Hair follicle dermal papilla cell (primary cell): Measurements from ENCODE around the genes CNIH2, RBM14 and SYT12.

- CAGE, long polyA plus RNA, result no peak
These were observed at the start of gene CNIH2 for GRCh38 chr11:66277319-66278317. CNIH2 (plus strand) TSS chr11:66278175.

GRCh38 chr11:66289929-66290331 is 987 bp upstream of the YIF1A start:
- CAGE, long polyA plus RNA, result no peak

GRCh38 chr11:66351243-66351360 is 3.7 kb upstream of the B4GAT1 start:
- CAGE, long polyA plus RNA, result no peak

DNA sequence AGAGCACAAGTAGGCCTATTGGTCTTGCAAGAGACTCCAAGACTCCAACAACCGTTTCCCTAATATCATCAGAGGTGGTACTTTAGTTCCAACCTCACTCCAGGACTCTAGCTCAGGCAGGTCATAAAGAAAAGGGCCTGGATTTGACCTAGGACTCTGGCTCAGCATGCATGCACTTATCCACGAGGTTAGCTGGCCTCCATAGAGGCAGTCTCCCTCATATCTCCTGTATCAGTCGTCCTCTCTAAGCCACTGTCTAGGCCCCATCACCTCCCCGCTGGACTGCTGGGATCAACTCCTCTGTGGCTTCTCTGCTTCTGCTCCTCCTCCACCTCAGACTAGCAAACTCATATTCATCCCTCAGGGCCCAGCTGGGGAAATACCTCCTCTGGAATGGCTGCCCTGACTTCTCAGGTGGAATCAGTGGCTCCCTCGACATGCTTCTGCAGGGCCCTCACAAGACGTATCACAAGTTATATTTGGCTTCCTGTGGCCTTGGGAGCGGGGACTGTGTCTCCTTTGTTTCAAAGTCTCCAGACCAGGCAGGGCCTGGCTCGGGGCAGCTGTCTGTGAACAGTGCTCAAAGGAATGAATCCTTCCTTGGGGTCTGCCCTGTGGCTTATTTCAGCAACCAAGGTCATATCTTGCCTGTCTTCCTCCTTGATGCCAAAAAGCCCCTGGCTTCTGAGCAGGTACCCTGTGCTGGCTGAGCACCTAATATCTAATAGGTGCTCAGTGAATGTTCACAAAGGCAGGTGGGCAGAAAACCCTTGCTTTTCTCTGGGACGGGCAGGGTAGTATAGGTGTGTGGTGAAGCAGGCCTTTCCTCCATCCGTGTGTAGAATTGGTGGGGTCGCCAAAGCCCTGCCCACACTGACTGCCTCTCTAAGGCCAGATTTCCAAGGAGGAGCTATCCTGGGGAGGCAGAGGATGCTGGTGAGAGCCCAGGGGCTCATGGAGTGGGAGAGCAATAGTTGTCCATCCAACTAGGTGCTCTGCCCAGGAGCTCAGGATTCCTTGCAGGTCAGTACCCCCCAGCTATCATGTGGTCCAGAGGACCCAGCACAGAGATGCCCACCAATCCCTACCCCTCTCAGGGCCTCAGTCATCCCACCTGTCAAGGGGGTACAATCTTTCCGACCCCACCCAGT is 9.9 kb downstream of the SLC29A2 start:
- CAGE, long polyA plus RNA, result no peak

GRCh38 chr11:66419679-66420372 is 1.0 kb upstream of the NPAS4 start:
- CAGE, long polyA plus RNA, result no peak

DNA sequence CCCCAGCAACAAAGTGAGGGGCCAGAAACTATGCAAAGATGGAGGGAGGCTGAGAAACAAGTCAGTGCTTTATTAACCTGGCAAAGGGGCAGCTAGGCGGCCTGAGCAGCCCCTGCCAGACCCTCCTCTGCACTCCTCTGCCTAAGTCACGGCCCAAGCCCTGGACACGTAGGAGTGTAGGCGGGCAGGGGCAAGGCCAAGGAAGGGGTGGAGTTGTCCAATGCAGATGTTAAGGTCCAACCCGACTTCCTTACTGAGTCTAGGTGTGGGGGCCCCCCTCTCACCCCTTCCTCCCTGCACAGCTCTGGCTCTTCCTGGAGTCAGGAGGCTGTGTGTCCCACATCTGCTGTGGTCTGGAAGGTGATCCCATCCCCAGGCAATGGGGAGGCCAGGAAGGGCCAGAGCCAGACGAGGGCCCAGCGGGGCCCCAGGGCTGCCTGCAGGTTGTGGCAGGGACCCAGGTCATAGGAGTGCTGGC is 6.6 kb downstream of the ZDHHC24 start:
- CAGE, long polyA plus RNA, result no peak

DNA sequence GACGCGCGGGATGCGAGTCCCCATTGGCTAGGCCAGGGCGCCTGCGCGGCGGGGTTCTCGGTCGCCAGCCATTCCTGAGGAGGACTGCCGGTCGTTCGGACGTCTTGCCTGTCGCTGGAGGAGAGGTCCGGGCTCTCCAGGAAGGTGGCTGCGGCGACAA is at the start of gene RBM14:
Gene RBM14 (plus strand): TSS at position 71 of the 160 bp plus-strand sequence.
- CAGE, long polyA plus RNA, result no peak

DNA sequence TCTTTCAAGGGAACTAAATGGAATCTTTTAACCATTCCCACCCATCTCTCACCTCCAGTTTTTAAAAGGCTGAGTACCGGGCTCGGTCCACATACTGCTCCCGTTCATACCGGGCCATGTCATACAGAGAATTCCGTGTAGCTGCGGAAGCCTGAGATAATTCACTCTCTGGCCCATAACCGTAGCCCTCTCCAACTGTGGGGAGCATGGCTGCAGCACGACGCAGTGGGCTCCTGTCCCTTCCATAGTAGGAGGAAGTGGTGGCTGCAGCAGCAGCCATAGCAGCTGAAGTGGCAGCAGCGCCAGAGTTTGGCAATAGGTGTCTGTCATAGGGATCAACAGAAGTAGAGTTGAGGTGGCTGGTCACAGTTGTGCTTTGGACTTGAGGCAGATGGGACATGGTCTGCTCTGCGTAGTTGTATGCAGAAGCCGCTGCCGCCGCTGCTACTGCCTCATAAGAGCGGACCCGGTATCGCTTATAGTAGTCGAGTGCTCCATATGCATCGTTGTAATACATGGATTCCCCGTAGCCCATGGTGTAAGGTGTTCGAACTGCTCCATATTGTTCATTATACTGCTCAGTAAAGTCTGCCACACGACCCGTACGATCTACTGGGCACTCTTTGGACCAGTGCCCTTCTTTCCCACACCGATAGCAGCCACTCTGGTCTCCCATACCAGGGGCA is 9.0 kb downstream of the RBM4B start:
- CAGE, long polyA plus RNA, result no peak

DNA sequence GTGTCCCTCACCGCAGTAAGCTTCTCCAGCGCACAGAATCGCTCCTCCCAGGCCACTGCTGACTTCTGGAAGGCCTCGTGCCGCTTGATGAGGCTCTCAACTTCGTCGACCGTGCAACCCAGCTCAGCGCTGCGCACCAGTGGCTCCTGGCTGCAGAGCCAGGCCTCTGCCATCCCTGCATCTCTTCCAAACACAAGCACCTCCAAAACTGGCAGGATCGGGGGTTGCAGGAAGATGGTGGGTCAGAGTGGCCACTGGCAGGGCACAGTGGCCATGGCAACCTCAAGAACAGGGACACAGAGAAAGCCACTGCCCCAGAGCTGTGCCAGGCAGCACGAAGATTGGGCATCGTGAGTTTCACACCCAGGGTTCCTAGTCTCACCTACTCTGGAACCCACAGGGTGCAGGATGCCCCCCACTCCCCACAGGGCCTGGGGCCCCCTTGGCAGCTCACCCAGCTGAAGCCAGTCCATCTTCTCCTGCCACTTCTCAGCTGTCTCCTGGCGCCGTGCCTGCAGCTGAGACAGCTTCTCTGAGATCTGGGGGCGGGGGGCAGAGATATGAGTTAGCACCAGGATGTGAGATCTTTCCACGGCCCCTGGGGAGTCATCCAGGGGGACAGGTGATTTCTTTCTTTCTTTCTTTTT is 11.1 kb upstream of the RBM4B start:
- CAGE, long polyA plus RNA, result no peak

GRCh38 chr11:66720752-66720901 is 8.4 kb downstream of the SPTBN2 start:
- CAGE, long polyA plus RNA, result no peak

- CAGE, long polyA plus RNA, result no peak
These were observed 6.1 kb downstream of the SPTBN2 start for GRCh38 chr11:66722890-66723411.

GRCh38 chr11:66744222-66744544 is 386 bp upstream of the C11orf80 start:
- CAGE, long polyA plus RNA, result no peak

- CAGE, long polyA plus RNA, result no peak
These were observed 42.8 kb downstream of the PC start for GRCh38 chr11:66915194-66915891.

DNA sequence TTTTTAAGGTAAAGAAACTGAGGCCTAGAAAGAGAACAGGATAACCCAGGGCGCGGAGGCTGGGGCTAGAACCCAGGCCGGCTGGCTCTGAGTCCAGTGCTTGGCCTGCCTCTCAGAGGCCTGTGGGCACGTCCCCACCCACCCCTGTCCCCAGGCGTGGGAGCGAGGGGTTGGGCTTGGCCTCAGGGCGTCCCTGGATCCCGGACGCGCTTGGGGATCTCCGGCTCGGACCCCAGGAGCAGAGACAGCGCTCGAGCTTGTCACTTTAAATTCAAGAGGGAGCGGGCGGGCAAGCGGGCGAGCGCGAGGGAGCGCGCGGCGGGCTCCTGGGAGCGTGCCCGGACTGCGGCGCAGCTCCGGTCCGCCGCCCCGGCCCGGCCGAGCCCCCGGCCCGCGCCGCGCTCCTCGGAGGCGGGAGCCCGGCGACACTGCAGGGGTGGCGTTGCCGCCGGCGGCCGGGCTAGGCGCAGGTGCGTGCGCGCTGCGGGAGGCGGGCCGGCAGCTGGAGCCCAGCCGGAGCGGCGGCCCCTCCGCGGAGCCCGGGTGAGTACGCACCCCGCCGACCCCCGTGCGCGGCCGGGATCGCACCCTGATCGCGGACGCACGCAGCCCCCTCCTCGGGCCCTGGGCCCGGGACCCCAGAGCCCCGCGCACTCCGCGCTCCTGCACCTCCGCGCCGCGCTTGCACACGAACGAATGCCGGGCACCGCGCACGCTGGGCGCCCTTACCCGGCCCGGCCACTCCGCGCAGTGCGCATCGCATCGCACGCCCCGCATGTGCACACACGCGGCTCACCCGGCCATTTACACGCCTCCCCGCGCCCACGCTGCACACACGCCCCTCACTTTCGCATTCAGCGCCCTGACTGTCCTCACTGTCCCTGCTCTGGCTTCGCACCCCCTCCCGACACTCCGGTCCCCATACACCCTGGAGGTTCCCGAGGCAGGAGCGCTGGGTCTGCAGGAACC is at the start of gene SYT12:
Gene SYT12 (plus strand): TSS at position 217 of the 969 bp plus-strand sequence.
- CAGE, long polyA plus RNA, result no peak

- CAGE, long polyA plus RNA, result no peak
These were observed 19.6 kb downstream of the RHOD start for GRCh38 chr11:67076135-67076671.

DNA sequence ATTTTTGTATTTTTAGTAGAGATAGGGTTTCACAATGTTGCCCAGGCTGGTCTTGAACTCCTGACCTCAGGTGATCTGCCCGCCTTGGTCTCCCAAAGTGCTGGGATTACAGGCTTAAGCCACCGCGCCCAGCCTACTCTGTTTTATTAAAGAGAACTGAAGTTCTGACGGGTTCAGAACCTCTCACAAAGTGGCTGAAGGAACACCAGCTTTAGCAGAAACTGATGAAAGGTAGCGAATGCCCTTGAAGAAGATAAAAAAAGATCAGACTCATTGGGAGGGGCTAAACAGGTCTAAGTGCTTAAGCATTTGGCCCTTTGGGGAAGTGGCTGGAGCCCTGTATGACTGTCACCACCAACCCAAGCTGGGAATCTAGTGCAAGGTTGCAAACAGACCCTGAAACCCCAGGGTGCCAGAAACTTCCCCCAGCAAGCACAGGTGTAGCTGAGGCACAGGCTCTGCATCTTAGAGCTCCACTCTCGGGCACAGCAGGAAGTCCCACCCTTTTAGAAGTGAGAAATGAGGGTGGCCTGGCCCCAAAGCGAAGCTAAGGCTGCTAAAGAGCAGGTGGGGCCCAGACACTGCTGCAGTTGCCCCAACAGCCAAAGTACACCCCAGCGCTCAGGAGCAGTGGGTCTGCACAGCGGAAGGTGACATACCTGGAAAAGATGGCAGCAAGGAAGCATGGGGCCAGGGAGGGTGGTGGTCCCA is 5.9 kb upstream of the KDM2A start:
- CAGE, long polyA plus RNA, result no peak

GRCh38 chr11:67159450-67159975 is 40.5 kb downstream of the KDM2A start:
- CAGE, long polyA plus RNA, result no peak

DNA sequence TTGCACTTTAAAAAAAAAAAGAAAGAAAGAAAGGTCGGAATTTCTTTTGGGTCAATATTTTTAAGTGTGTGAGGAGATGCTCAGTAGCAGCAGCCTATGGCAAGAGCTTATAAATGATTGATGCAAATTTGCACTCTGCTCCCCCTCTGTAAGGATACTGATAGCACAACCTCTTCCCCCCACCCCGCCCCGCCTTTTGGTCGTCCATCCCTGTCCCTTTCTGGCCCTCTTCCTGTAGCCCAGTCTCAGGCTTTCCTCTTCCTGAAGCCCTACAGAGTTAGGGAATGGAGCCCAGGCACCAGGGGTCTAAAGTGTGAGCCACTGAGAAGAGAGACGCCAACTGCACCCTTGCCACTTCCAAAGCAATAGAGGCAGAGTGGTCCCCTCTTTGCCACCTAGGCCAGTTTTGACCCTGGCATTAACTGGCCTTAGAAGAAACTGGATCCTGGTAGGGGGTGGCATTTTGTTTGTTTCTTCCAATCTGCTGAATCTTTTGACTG is 9.9 kb upstream of the GRK2 start:
- CAGE, long polyA plus RNA, result no peak

DNA sequence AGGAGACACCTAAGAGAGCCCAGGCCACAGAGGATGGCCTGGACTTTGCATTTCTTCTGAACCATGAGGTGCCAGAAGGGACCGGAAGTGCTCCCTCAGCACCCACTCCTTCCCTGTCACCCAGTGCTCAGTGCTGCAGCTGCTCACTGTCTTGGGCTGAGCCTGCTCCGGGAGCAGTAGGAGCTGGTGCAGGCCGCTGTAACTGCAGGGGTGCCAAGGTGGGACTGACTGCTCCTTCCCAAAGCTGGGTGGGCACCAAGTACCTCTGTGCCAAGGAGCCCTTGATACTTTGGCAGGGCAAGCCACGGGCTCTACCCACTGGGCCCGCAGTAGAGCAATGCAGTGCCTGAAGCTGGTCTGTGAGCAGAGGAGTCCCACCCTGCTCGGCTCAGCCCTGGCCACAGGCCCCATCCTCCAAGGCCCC is 6.2 kb downstream of the GRK2 start:
- CAGE, long polyA plus RNA, result no peak

DNA sequence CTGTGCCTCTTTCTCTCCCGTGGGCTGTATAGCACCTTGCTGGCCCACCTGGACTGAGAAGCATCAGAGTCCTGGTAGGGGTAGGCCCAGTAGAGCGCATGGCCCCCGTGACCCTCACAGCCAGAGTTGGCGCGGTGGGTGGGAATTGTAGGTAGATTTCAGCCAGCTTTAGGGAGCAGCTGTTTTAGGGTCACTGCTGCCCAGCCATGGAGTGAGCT is 9.0 kb upstream of the ANKRD13D start:
- CAGE, long polyA plus RNA, result no peak